Melanocyte of skin (primary cell): Measurements from ENCODE around the genes EPB41 and MECR.

- CAGE, long polyA plus RNA, 2 experiments: start-site peak on the plus strand in 2 of 2 experiments, at chr1:28518226-28518306 at its widest, 70 to 139 reads per replicate
Measured at GRCh38 chr1:28517530-28518777, 12.1 kb downstream of the RCC1 start.

DNA sequence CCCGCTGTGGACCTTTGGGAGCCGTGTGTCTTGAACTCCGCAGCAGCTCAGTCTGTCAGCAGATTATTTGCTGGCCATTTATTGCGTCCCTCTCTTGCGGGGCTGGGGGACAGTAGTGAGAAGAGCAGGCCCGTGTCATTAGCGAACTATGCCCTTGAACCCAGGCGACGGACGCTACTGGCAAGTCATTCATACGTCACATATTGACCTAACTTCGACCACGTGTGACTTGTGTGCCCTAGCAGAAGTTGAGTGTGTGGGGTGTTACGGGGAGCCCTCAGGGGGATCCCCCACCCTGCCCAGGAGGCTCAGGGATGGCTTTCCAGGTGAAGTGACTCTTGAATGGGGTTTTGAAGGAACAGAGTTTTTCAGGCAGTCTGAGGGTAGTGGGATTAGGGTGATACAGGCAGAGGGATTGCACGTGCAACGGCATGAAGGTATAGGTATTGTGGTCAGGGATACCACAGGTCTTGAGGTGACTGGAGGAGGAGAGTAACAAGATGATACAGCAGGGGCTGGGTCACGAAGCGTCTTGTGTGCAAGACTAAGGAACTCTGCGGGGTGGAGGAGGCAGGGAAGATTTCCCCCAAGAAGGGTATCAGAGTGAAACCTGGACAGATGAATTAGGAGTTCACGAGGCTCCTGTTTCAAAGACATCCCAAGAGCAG is 13.1 kb downstream of the RCC1 start:
- CAGE, long polyA plus RNA, 2 experiments: no peak in any of the 2 experiments

- CAGE, long polyA plus RNA, 2 experiments: no peak in any of the 2 experiments
Measured at GRCh38 chr1:28592568-28592992, 515 bp downstream of the RAB42 start.

- CAGE, long polyA plus RNA, 2 experiments: no peak in any of the 2 experiments
Measured at GRCh38 chr1:28655900-28656269, 12.7 kb upstream of the GMEB1 start.

GRCh38 chr1:28669309-28669721 is 731 bp downstream of the GMEB1 start:
- CAGE, long polyA plus RNA, 2 experiments: no peak in any of the 2 experiments

GRCh38 chr1:28733976-28734415 is 2.7 kb upstream of the YTHDF2 start:
- CAGE, long polyA plus RNA, 2 experiments: no peak in any of the 2 experiments

DNA sequence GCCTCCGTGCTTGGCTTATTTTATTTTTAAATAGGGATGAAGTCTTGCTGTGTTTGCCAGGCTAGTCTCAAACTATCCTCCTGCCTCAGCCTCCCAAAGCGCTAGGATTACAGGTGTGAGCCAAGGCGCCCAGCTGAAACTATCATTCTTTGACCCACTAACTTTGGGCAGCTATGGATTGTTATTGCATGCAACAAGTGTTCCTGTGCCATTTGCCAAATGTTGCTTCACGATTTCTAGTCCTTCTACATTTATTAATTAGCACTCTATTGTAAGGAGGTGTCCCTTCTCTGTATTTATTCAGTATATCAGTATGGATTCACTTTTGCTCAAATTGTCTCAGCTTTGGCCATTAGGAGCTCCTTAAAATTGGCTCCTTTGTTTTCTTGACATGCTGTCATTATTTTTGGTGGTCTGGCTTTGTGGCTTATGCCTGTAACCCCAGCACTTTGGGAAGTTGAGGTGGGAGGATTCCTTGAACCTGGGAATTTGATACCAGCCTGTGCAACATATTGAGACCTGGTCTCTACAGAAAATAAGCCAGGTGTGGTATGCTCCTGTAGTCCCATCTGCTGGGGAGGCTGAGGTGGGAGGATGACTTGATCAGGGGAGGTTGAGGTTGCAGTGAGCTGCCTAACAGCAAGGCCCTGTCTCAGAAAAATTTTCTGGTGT is 36.5 kb downstream of the YTHDF2 start:
- CAGE, long polyA plus RNA, 2 experiments: no peak in any of the 2 experiments

DNA sequence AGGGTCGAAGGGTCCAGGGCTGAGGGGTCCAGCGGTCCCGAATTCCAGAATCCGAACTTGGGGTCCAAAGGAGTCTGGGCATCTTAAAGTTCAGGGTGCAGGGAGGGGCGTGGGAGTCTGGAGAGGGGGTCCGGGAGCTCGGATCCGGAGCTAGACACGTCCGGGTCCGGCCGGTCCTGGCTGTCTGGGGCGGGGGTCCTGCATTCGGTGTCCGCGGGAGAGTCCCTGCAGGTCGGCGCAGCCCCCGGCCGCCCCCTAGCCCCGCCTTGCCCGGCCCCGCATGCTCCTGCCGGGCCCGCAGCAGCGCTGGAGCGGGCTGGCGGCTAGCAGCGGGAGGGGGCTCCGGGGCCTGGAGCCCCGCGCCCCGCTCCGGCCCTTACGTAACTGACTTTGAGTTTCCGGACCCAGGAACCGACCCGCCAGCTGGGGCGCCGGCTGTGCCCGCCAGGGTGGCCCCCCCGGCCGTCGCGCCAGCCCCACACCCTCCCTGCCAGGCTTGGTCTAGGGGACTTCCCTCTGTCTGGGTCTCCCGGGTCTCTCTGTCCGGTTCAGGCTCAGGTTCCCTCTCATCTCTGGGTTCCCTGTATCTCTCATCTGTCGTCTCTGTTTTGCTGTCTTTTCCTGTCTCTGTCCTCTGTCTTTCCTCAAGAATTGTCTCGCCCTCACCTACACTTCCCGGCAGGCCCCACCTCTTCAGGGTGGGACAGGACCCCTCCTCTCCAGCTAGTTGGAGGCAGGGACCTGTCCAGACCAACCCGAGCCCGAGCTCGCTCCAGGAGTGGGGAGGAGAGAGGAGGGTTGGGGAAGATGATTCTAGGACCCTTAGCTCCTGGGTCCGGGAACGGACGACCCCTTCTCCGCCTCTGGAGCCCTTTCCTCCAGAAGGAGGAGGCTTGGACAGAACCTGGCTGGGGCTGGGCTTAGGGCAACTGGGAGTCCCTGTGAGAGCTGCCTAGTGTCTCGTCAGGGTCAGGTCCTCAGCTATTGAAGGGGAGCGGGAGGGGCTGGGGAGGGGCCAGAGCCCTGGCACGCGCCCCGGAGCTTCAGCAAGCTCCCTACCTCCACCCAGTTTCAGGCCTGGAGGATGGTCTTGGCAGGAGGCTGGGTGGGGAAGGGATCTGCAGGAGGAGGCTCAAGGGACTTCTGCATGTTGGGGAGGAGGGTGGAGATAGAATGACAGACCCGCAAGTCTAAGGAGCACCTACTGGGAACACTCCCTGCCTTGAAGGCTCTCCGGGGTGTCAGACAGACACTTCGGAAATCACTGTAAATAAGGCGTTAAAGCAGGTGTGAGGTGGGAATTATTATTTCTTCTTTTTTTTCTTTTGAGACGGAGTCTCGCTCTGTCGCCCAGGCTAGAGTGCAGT is 26.6 kb upstream of the EPB41 start:
- CAGE, long polyA plus RNA, 2 experiments: no peak in any of the 2 experiments

DNA sequence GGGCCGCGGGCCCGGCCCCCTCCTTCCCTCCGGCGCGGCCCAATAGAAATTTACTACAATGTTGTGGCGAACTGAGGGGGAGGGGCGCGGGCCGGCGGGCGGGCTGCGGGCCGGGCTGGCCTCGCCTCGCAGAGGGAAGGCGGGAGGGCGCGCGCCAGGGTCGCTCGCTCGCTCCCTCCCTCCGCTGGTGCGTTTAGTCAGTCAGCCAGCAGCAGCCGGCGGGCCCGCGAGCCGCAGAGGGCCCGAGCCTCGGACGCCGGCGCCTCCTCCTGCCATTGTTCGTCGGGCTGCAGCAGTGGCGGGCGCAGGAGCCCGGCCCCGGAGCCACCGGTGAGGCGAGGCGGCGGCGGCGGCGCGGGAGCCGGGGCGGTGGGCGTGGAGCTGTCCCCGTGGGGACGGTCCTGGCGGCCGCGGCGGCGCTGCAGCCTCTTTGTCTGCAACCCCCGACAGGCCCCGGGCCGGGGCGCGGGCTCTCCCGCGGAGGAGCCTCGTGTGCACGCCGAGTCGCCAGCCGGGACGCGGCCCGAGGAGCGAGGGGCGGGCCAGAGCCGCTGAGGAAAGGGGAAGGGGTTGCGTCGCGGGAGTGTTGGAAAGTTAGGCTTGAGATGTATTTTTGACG is at the start of gene EPB41:
Gene EPB41, plus strand, starts transcription at position 131 of the 619 bp plus-strand sequence.
- CAGE, long polyA plus RNA, 2 experiments: no peak in any of the 2 experiments

GRCh38 chr1:29121741-29122595 is 1.7 kb downstream of the TMEM200B start:
- CAGE, long polyA plus RNA, 2 experiments: no peak in any of the 2 experiments

DNA sequence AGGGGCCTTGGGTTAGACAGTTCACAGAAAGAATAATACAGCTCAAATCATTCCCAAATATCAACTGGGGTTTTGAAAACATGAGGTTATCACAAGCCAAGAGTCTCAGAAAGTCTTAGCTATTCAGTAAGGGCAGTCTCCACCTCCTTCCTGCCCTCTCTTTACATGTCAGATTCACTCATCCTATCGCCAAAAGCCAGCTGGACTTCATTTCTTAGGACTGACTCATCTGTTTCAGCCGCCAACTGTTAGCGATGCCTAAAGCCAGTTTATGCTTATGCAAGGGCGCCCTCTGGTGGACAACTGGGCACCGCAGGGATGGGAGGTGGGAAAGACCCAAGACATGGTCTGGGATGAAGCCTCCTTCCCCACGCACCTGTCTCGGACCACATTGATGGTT is 21.1 kb upstream of the SRSF4 start:
- CAGE, long polyA plus RNA, 2 experiments: no peak in any of the 2 experiments

- CAGE, long polyA plus RNA, 2 experiments: no peak in any of the 2 experiments
Measured at GRCh38 chr1:29230493-29231194, at the start of gene MECR. MECR (minus strand) TSS chr1:29230934.

- CAGE, long polyA plus RNA, 2 experiments: no peak in any of the 2 experiments
Measured at GRCh38 chr1:29239149-29239779, 2.9 kb downstream of the PTPRU start.

DNA sequence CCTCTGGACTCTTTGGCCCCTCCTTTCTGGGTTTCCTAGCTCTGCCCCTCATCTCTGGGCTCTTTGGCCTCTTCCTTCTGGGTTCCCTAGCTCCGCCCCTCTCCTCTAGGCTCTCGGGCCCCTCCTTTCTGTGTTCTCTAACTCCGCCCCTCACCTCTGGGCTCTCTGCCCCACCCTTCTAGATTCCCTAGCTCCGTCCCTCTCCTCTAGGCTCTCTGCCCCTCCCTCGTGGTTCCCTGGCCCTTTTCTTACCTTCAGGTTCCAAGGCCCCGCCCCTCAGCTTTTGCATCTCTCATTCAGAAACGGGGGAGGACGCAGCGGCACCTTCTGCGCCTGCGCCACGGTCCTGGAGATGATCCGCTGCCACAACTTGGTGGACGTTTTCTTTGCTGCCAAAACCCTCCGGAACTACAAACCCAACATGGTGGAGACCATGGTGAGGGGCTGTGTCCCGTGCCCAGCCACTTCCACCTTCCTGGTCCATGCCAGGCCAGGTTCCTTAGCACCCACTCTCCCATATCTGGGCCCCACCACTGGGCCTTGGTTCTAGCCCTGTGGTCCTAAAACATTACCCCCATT is 88.7 kb downstream of the PTPRU start:
- CAGE, long polyA plus RNA, 2 experiments: no peak in any of the 2 experiments

- CAGE, long polyA plus RNA, 2 experiments: no peak in any of the 2 experiments
Measured at GRCh38 chr1:29709182-29710333, 473.2 kb downstream of the PTPRU start.

GRCh38 chr1:29999846-30000246 is 723.5 kb downstream of the MATN1 start:
- CAGE, long polyA plus RNA, 2 experiments: no peak in any of the 2 experiments

DNA sequence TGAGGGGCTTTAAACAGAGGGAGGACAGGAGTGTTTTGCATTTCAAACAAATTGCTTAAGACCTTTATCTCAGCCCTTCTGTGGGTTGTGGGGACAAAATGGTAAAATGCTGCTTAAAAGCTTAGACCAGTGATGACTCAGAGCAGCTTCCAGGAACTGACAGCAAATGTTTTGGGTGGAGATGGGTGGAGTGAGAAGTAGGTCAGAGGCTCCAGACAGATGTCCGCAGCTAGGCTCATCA is 532.3 kb downstream of the MATN1 start:
- CAGE, long polyA plus RNA, 2 experiments: no peak in any of the 2 experiments

DNA sequence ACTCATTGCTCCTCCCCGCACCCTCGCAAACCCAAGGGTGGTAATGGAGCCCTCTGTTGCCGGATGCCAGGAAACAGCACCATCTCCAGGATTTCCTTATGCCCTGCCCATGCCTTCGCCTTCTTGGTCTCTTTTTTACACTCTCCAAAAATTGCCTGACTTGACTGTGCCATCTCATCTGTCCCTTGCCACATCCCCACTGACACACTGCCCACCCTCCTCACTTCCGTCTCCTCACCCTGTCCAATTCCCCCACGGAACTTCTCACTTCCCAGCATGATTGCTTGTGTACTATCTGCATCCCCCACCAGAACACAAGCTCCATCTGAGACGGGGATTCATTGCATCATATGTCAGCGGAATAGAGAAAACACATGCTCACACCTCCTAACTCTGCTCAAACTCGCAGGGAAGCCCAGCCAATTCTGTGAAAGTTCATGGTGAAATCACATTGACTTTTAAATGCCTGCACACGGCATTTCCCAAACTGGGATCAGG is 201.2 kb downstream of the MATN1 start:
- CAGE, long polyA plus RNA, 2 experiments: no peak in any of the 2 experiments

DNA sequence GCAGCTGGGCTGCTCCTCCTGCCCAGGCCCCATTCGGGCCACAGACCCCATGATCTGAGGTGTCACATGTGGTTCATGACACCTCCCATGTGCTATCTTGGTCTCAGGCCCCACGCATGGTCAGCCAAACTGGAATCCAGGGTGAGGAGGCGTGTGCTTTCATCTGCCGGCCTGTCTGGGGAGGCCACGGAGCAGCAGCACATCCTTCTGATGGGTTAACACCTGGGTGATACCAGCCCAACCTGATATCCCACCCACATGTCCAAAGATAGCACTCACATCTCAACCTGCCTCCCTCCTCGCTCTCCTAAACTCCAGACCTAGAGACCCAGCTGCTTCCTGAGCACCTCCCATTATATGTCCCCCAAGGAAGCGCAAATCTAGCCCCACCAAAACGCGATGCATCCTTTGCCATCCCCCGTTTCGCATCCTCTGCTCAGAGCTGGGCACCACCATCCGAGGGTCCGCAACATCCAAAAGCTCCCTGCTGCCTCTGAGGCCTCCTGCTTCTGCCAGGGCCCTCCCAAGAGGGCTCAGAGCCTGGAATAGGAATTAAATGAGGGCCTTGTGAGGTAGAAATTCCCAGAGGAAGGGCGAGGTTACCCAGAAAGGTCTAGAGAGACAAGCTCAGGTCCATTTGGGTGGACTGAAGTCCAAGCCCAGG is 6.1 kb upstream of the MATN1 start:
- CAGE, long polyA plus RNA, 2 experiments: no peak in any of the 2 experiments

- CAGE, long polyA plus RNA, 2 experiments: no peak in any of the 2 experiments
Measured at GRCh38 chr1:30780622-30780980, 23.0 kb upstream of the LAPTM5 start.